Parietal lobe (tissue), 2 donors: ENCODE measurements around the genes DRC7 and ZNF319.

DNA sequence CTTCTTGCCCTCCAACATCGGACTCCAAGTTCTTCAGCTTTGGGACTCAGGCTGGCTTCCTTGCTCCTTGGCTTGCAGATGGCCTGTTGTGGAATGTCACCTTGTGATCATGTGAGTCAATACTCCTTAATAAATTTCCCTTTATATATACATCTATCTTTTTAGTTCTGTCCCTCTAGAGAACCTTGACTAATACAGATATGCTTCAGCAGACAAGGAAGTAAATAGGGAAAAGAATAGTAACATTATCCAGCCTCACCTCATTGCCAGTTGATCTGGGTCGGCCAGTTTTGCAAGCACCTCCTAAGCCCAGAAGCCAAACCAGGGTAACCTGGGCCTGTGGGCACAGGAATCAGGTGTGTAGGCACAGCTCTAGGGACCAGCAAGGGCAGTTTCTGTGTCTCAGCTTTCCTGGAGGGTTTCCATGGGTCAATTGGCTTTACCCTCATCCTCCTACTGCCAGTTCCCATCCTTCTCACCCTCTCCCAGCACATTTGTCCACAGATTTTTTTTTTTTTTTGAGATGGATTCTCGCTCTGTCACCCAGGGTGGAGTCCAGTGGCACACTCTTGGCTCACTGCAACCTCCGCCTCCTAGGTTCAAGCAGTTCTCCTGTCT lies 11.8 kb upstream of the CCL17 start:
- RAMPAGE, long total RNA: no peak

DNA sequence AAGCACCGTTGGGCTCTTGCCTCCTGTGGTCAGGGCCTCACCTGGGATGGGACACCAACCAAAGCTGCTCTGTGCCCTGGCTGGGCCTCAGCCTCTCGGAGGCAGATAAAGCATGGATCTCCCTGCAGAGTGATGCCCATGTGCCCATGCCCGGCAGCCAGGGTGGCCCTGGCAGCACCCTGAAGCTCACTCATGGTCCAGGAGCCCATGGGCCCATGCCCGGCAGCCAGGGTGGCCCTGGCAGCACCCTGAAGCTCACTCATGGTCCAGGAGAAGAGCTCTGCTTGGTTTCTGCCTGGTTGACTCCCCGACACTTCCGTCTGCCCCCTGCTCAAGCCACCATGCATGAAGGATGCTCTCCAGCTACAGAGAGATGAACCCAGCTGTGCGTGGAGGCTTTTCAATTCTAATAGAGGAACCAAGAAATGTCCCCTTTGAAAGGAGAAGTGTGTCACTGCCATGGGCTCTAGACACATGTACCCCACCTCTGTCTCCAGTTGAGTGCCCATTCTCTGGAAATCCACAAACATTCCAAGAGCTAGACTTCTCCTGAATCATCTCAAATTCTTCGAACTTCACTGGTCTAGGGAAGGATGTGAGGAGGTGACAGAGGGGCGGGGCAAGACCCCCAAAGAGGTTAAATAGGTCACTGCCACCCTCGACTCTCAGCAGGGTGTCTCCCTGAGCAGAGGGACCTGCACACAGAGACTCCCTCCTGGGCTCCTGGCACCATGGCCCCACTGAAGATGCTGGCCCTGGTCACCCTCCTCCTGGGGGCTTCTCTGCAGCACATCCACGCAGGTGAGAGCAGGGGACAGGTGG lies 8.8 kb downstream of the CCL17 start:
- RAMPAGE, long total RNA: no peak

- RAMPAGE, long total RNA: no peak
Measured at GRCh38 chr16:57418755-57419401, 14.3 kb downstream of the CCL17 start.

DNA sequence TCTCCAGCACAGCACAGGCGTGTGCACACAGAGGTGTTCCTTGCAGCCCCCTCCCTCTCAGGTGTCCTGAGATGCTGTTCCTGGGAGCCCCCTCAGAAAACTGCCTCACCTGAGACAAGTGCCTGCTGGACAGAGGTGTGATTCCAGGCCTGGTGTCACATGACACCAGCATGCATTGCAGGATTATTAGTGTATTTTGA lies 1.5 kb upstream of the POLR2C start:
- RAMPAGE, long total RNA: no peak

GRCh38 chr16:57471282-57471551 lies 8.7 kb downstream of the POLR2C start:
- RAMPAGE, long total RNA: no peak

GRCh38 chr16:57485057-57485833 lies 1.0 kb downstream of the DOK4 start:
- RAMPAGE, long total RNA: no peak

GRCh38 chr16:57517986-57518920 lies 18.1 kb downstream of the CCDC102A start:
- RAMPAGE, long total RNA: no peak

GRCh38 chr16:57588884-57589267 lies 39.6 kb upstream of the ADGRG1 start:
- RAMPAGE, long total RNA: no peak

- RAMPAGE, long total RNA: no peak
Measured at GRCh38 chr16:57601738-57602612, 26.5 kb upstream of the ADGRG1 start.

- RAMPAGE, long total RNA: no peak
Measured at GRCh38 chr16:57669299-57669848, 1.3 kb downstream of the ADGRG3 start.

DNA sequence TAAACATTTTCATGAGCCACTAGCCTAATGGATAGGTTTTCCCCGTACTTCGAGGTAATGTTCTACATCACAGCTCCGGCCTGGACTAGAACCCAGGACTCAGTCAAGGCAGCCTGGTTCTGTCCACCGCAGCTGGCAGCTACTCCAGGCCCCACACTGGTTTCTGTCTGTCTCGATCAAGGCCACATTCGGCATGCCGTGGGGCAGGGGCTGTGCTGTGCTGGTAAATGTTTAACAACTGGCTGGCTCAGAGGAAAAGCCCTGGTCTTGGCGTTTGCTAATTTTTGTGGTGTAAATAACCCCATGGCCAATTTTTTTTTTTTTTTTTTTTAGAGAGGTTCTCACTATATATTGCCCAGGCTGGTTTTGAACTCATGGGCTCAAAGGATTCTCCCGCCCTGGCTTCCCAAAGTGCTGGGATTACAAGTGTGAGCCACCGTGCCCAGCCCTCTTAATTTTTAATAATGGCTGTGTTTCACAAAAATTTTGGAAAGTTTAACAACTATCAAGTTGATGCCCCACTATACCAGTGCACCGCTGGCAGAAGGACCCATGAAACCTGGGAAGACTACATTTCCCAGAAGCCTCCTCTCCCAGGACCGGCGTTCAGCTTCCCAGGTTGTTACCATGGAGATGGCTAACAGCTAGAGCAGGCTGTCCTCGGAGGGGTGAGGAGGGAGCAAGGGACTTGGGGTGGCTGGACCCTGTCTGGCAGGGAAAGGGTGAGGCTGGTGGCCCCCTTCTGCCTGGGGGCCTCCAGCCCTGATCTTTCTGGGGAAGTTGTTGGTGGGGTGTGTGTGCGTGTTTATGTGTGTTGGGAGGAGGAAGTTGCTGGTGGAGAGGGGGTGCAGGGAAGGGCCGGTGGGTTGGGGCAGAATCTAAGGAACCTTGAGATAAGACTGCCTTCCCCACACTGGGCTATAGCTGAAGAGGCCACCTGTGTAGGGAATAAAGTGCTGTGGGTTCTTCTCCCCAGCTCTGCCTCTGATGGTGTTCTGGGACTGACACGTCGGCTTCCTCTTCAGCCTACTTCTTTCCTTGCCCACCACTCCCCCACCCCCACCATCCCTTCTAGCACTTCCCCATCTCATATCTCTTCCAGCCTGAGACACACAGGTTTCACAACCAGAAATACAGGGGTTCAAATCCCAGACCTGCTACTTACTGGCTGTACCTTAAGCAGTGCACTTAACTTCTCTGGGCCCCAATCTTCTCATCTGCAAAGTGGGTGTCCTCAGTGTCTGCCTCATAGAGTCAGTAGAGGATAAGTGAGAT lies at the start of gene DRC7:
TSS of gene DRC7 (plus strand) at position 622 of the 1,275 bp plus-strand sequence.
- RAMPAGE, long total RNA: no peak

- RAMPAGE, long total RNA: no peak
Measured at GRCh38 chr16:57734568-57735662, 655 bp upstream of the KATNB1 start.

DNA sequence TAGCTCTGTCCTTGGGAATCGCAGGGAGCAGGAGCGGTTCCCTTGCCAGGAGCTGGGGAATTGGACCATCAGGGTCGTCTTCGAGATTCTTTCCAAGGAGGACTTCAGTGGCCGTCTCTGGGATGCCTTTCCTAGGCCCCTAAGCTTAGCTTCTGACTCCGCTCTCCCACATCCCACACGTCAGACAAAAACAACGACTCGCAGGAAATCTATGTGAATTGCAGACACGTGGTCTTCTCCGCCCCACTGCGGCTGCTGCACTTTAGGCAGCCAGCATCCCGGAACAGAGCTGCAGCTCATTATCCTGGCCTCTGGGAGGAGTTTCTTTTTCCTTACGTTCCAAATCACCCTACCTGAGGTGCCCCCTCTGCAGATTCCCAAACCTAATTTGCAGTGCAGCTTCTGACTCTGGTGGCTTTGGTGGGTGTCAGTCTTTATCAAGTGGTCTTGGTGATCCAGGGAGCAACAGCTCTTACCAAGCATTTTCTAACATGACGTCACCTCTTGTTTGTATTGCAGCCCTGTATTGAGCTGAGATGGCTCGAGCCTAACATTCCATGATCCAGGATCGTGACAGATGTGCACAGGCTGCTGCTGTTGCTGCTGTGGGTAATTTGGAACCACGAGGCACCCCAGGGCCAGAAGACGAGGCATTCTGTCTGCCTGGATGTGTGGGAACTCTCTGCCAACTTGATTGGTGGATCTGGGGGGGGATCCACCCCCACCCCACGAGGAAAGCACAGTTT lies 1.1 kb downstream of the KATNB1 start:
- RAMPAGE, long total RNA: no peak

GRCh38 chr16:57803851-57803989 lies 1.4 kb upstream of the KIFC3 start:
- RAMPAGE, long total RNA: no peak

DNA sequence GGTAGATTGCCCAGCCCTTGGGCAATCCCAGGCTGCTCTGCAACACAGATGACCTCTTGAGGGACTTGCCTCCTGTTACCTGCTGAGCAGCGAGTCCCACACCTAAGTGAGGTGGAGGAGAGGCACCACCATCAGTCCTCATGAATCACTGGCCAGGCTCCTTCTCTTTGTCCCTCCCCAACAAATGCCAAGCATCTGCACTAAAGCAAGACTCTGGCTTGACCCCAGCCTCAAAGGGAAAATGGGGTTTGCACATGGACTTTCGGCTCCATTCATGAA lies 22.8 kb upstream of the KIFC3 start:
- RAMPAGE, long total RNA: no peak

GRCh38 chr16:57827094-57827625 lies 24.9 kb upstream of the KIFC3 start:
- RAMPAGE, long total RNA: no peak

- RAMPAGE, long total RNA: no peak
Measured at GRCh38 chr16:58000532-58001087, at the start of gene ZNF319. ZNF319 (minus strand) TSS chr16:58000672.

DNA sequence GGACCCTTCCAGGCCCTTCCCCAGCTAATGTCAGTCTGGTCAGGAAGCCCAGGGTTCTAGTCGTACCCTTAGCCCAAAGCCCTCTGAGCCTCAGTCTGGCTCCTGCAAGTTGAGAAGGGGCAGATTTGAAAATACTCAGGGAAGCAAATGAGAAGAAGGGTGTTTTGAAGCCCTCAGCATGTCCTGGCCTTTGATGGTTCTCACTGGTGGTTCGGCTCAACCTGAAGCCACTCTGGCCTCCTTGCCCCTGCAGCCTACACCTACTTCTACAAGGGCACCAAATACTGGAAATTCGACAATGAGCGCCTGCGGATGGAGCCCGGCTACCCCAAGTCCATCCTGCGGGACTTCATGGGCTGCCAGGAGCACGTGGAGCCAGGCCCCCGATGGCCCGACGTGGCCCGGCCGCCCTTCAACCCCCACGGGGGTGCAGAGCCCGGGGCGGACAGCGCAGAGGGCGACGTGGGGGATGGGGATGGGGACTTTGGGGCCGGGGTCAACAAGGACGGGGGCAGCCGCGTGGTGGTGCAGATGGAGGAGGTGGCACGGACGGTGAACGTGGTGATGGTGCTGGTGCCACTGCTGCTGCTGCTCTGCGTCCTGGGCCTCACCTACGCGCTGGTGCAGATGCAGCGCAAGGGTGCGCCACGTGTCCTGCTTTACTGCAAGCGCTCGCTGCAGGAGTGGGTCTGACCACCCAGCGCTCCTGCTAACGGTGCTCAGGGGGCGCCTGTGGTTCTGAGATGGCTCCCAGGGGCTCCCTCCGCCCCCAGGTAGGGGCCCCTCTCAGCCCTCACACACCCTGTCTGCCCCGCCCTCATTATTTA lies 19.4 kb downstream of the MMP15 start:
- RAMPAGE, long total RNA: no peak

GRCh38 chr16:58128048-58128959 lies 877 bp downstream of the CFAP20 start:
- RAMPAGE, long total RNA: no peak

GRCh38 chr16:58160404-58161650 lies 31.6 kb upstream of the CFAP20 start:
- RAMPAGE, long total RNA: no peak